ENCODE measurements around a stretch of chr2.

GRCh38 chr2:100871785-100872390 lies 51.9 kb downstream of the NPAS2 start:
- PRO-cap, 3 experiments: no peak in any of the 3 experiments
- RAMPAGE, long total RNA, 4 experiments: no peak in any of the 4 experiments
- RRBS: no CpG with 5 or more reads among the region's 1 CpG

DNA sequence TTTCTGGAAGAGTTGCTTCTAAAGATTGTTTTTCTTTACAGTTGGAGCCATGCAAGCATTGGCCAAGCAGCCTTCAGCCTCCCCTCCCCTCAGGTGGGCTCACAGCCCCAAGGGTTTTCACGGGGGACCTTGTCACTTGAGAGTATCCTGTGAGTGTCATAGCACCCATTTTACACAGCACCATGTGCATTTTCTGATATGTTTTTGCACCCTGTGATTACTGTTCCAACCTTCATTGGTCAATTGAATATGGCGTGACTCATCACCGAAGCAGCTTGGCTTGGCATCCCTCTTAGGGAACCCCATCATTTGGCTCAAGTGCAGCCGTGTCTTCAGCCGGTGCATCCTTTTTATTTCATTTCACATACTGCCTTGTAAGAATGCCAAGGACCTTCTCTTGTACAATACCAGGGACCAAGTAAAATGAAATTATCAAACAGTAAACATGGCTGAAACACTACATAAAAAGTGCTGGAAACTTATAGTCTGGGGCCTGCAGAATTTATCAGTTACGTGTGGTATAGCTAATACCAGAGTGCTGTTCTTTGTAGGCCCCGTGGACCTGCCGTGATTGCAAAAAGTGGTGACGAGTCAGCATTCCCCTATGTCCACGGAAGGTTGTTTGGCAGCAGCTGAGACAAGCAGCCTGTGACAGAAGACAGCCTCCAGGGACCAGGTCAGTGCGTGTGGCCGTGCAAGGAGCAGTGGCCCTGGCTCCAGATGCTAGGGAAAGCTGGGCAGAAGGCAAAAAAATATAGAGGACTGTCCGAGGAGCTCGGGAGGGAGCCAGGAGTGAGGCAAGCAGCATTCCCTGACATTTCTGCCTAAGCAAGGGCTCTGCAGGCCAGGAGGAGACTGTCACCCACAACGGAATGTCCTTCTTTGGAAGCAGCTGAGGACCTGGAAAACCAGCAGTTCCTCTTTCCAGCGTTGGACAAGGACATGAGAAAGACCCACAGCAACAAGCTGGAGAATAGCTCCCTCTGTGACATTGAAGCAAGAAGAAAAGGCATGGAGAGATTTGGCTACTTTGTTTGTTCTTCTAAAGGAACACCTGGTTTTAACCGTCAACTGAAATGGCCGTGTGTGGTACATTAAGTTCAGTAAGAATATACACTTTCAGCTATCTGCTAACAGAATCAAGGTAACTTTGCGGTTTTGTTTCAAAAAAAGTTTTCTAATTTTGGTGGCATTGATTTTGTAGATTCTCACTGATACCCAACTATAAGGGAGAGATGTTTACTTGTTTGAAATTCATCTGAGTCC lies 58.0 kb downstream of the NPAS2 start:
- PRO-cap, 3 experiments: peak in 1 of 3 experiments; most common plus-strand start position 651 of the sequence (in 1)
- RAMPAGE, long total RNA, 4 experiments: no peak in any of the 4 experiments
- RRBS: no CpG with 5 or more reads among the region's 19 CpGs

DNA sequence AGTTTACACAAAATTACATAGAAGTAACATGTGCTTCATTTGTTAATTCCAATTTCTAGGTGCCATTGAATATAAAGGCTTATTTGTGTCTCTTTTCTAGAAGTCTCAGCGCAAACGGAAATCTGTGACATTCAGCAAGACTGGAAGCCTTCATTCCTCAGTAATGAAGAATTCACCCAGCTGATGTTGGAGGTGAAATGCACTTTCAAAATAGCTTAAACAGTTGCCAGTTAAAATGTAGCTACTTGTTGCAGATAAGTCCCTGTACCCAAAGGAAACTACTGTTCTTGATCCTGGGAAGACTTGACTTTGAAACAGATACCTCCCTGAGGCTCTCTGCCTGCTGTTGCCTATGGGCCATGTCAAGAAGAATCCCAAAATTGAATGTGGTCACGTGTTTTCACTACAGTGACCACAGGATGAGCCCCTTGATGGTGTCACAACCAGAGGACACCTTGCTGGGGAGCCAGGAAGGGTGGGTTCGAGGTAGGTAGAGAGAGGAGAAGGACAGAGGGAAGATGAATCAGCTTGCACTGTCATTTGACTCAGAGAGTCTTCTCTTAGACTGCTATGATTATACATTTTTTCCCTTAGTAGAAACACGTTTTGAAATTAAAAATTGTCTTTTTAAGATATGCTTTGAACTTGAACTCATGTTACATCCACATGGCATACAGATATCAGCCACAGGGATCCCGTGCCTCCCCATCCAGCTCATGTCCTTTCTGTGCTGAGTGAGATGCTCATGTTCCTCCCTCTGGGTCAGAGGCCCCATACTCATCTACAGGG lies 69.1 kb upstream of the RPL31 start:
- PRO-cap, 3 experiments: no peak in any of the 3 experiments
- RAMPAGE, long total RNA, 4 experiments: no peak in any of the 4 experiments
- RRBS: no CpG with 5 or more reads among the region's 6 CpGs

DNA sequence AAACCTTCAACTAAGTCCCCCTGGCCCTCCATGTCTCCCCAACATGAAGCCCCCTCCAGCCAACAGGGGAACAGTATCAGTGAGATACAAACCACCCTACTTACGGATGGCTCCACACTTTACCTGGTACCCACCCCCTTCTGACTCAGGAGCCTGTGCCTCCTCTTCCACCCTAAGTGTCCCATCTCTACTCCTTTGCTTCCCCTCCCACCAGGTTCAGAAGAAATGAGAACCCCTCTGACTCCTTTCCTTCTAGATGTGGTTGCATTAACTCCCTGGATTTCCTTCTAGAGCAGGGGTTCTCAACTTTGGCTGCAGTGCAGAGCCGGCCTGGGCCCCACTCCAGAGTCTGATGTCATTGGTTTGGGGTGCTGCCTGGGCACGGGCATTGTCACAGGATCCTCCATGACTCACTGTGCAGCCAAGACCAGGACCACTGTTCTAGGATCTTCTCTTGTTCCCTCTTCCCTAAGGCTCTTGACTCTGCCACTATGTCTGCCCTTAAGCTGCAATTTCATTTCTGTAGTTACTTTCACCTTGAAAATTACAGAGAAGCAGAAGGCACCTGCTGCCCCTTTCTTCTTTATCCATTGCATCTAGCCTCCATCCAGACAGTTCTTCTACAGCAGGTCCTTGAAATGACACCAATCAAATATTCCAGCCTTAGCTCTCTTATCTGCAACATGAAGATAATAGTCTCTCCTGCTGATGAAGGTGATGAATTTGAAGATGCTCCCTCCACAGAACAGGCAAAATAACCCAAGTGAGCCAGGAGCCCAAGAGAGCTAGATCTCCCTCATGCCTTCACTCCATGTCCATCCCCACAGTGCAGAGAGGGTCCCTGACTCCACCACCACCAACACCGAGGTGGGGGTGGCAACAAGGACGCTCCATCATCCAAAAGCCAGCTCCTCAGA lies 31.7 kb downstream of the TBC1D8 start:
- PRO-cap, 3 experiments: no peak in any of the 3 experiments
- RAMPAGE, long total RNA, 4 experiments: no peak in any of the 4 experiments
- RRBS: no CpG with 5 or more reads among the region's 5 CpGs

DNA sequence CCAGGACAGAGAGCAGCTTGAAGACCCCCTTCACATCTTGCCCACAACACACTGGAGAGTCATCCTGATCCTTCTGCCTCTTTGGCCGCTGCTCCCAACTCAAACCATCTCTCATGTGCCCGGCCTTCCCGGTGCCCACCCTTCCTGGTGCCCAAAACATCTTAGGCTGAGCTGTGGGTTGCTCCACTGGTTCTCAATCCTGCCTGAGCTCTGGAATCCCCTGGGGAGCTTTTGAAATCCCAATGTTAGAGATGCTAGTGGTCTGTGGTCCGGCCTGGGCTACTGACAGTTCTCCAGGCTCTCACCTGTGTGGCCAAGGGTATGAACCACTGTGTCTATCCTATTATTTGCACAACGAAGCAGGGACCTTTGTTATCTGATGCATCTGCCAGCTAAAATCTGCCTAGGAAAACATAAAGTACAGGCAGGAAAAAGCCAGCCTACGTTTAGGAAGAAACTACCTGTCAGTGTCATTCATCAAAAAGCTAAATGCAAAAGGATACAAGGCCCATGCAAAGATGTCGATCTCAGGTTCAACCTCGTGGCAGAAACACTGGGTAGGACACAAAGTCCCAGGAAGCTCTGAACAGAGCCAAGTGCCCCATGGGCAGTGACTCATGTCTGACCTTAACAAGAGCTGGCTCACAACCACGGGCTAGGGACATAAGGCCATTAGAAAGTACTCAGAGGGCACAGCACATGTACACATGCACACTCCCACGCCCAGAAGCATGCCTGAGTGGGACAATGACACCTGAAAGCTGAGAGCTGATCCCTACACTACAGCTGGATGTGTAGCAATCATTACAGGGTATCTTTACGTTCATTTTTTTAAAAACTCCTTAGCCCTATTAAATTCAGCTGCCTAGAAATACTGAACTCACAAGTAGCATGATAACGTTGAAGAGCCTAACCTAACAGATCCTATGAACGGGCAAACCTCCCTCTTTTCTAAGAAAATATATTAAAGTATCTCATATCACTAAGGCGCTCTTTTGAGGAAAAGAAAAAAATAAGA lies 30.7 kb downstream of the TBC1D8 start:
- PRO-cap, 3 experiments: peak in 2 of 3 experiments; most common plus-strand start position 672 of the sequence (in 2)
- RAMPAGE, long total RNA, 4 experiments: no peak in any of the 4 experiments
- RRBS: no CpG with 5 or more reads among the region's 14 CpGs

- PRO-cap, 3 experiments: peak in 1 of 3 experiments; most common minus-strand start chr2:101306584 (in 1)
- RAMPAGE, long total RNA, 4 experiments: no peak in any of the 4 experiments
- RRBS: no CpG with 5 or more reads among the region's 9 CpGs
These were observed 2.0 kb downstream of the RNF149 start for GRCh38 chr2:101306287-101307162.

DNA sequence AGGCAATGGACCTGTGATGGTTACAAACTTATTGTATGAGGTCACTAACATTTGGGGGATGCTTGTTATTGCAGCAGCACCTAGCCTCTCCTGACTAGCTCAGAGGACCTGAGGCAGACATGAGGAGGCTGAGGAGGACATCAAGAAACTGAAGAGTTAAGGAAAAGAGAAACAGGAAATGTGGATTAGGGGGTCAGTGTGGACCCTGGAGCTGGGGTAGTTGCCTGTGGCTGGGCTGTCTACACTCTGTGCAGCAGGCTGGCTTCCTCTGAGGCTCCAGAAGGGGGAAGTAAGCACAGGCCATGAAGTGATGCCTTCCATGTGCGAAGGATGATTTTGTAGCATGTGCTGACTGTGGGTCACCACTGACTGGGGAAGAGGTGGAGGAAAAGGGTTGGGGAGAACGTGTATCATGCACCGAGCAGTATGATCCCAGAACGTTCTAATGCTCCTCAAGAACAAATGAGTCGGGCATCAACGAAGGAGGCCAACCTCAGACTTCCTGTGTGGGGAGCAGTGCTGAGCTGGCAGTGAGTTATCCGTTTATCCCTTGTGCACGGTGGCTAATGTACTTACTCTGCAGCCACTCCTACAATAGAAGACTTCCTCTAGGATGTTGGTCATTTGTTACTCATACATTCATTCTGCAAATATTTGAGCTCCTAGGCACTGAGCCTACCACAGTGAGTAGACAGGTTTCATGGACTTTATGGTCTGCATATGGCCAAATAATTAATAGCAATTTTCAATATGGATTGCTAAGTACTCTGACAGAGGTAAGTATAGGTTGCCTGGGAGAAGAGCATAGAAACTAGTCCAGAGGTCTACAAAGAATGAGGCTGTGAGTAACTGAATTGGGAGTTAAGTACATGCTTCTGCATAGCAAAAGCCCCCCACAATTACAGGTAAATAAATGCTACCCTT lies 42.3 kb upstream of the RFX8 start:
- PRO-cap, 3 experiments: no peak in any of the 3 experiments
- RAMPAGE, long total RNA, 4 experiments: no peak in any of the 4 experiments
- RRBS: no CpG with 5 or more reads among the region's 8 CpGs

GRCh38 chr2:101697121-101697293 lies 500 bp upstream of the MAP4K4 start:
- PRO-cap, 3 experiments: peak in 2 of 3 experiments; most common minus-strand start chr2:101697249 (in 1)
- RAMPAGE, long total RNA, 4 experiments: no peak in any of the 4 experiments
- RRBS: no CpG with 5 or more reads among the region's 16 CpGs

GRCh38 chr2:101706781-101707249 lies 9.3 kb downstream of the MAP4K4 start:
- PRO-cap, 3 experiments: no peak in any of the 3 experiments
- RAMPAGE, long total RNA, 4 experiments: no peak in any of the 4 experiments
- RRBS: no CpG with 5 or more reads among the region's 1 CpG

GRCh38 chr2:101802269-101802841 lies 104.8 kb downstream of the MAP4K4 start:
- PRO-cap, 3 experiments: no peak in any of the 3 experiments
- RAMPAGE, long total RNA, 4 experiments: no peak in any of the 4 experiments
- RRBS: no CpG with 5 or more reads among the region's 7 CpGs

DNA sequence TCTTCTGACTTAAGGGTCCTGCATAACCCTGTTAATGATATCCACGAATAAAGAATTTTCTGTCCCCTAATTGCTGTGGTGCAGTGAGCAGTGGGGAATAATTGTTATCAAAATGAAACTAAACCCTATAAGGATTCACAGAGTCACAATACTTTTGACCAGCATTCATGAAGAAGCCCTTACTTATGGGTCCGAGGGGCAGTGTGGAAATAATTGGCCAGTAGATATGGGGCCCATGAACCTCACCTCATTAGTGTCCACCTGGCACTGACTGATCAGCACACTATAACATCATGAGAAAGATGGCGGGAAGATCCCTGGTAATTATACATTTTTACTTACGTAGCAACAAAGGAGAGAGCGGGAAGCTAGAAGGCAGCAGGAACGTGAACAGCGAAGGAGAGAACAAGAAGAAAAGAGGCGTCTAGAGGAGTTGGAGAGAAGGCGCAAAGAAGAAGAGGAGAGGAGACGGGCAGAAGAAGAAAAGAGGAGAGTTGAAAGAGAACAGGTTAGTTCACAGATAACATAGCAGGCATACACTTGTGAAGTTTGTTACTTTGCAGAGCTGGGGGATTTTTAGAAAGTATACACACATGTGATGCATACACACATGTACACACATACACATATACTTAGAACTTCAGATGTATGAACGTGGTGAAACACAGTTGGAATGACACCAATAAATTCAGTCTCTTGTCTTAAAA lies 136.0 kb upstream of the IL1R2 start:
- PRO-cap, 3 experiments: no peak in any of the 3 experiments
- RAMPAGE, long total RNA, 4 experiments: no peak in any of the 4 experiments
- RRBS: no CpG with 5 or more reads among the region's 11 CpGs

- PRO-cap, 3 experiments: no peak in any of the 3 experiments
- RAMPAGE, long total RNA, 4 experiments: no peak in any of the 4 experiments
- RRBS: no CpG with 5 or more reads among the region's 4 CpGs
These were observed 125.5 kb upstream of the IL1R2 start for GRCh38 chr2:101866205-101866655.

DNA sequence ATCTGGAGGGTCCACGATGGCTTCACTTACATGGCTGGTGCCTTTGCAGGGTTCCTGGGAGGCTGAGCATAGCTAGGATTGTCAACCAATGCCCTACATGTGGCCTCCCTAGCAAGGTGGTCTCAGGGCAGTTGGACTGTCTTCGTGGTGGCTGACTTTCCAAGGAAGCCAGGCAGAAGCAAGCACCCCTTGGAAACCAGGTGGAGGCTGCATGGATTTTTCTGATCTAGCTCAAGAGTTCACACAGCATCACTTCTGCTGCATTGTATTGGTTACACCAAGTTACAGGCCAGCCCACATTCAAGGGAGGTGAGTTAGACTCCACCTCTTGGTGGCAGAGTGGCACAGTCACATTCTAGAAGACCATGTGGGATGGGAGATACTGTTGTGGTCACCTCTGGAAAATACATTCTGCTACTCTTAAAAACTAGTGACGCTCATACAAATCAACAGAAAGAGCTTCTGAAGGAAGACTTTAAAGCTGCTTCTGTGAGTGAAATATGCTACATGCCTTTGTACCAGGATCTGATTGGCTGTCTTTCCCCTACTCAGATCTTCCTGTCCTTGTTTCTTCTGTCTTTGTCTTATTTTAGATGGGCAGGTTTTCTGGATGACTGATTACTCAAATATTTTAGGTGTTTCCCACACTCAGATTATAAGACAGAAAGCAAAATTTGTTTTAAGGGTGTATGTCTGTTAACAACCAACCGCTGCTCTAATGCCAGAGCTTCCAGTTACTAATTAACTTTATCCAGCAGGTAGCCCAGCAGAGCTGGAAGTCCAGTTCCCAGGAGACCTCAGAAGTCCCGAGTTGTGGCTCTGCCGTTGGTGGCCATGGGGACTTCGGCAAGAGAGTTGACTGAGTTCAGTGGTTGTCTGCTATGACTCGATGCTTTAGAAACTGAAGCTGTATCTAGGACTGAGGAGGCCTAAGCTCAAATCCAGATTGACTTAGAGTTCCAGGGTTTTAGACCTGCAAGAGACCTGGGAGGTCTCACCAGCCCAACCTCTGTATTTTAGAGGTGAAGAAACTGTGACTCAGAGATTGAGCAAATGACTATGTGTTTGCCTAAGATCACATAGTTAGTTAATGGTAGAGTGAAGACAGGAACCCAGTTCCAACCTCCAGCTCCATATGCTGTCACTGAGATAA lies 7.2 kb downstream of the IL1R2 start:
- PRO-cap, 3 experiments: no peak in any of the 3 experiments
- RAMPAGE, long total RNA, 4 experiments: no peak in any of the 4 experiments
- RRBS: no CpG with 5 or more reads among the region's 8 CpGs

- PRO-cap, 3 experiments: peak in 1 of 3 experiments; most common minus-strand start chr2:102049947 (in 1)
- RAMPAGE, long total RNA, 4 experiments: no peak in any of the 4 experiments
- RRBS: 70% methylated on average over 2 of the region's 10 CpGs
These were observed 58.1 kb downstream of the IL1R2 start for GRCh38 chr2:102049623-102050541.

- PRO-cap, 3 experiments: no peak in any of the 3 experiments
- RAMPAGE, long total RNA, 4 experiments: no peak in any of the 4 experiments
- RRBS: no CpG with 5 or more reads among the region's 10 CpGs
These were observed 69.5 kb downstream of the IL1R2 start for GRCh38 chr2:102061122-102061849.

DNA sequence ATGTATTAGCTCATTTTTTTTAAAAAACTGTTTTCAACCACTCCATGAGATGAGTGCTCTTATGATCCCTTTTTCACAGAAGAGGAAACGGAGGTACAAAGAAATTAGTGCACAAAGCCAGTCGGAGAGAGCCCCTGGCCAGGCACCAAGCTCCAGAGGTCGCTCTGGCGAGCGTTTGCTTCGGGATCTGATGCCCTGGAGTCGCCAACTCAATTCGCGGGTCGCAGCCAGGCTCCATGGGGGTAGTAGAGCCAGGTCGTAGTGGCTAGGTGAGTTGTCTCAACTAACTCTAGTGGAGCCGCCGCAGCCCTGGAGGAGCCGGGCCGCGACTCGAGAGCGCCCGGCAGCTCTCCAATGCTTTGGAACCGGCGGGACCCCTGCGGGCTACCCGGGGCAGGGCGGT lies 358 bp upstream of the IL1R1 start:
- PRO-cap, 3 experiments: peak in 2 of 3 experiments; most common plus-strand start position 114 of the sequence (in 2); most common minus-strand start position 189 of the sequence (in 1)
- RAMPAGE, long total RNA, 4 experiments: no peak in any of the 4 experiments
- RRBS: 4% methylated on average over 2 of the region's 24 CpGs

DNA sequence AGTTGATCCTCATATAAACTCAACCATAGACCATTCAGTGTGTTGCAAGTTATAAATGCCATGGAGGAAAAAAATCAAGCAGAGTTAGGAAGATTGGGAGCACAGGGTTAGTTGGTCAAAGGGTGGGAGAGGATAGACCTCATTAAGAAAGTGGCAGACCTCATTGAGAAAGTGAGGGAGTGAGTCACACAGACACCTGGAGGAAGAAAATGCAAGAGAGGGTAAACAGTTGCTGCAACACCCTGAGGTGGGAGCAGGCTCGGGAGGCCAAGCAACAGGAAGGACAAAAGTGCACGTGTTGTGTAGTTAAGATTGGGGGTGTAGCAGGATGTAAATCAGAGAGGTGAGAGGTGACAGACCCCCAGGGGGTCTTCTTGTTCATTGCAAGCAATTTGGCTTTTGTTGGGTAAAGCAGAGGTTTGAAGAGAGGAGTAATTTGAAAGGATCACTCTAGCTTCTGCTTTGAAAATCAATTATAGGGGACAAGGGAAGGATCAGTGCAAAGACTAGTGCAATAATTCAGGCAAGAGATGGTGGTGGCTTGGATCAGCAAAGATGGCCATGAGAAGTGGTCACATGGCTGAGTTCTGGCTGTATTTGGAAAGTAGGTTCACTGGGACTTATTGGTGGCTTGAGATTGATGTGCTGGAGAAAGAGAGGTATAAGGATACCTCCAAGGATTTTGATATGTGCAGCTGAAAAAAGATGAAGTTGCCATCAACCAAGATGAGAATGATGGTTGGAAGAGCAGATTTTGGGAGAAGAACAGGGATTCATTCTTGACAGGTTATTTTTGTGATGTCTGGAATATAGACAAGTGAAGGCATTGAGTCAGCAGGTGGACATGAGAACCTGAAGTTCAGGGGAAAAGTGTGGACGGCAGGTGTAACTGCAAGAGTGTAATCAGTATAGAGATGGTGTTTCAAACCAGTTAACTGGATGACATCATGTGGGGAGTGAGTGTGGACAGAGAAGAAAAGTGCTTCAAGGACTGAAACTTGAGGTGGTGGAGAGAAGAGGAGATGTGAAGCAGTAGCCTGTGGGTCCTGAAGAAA lies 6.7 kb downstream of the IL1RL1 start:
- PRO-cap, 3 experiments: no peak in any of the 3 experiments
- RAMPAGE, long total RNA, 4 experiments: no peak in any of the 4 experiments
- RRBS: no CpG with 5 or more reads among the region's 3 CpGs

- PRO-cap, 3 experiments: no peak in any of the 3 experiments
- RAMPAGE, long total RNA, 4 experiments: no peak in any of the 4 experiments
- RRBS: no CpG with 5 or more reads among the region's 3 CpGs
These were observed 32.0 kb downstream of the IL18R1 start for GRCh38 chr2:102387413-102388124.

DNA sequence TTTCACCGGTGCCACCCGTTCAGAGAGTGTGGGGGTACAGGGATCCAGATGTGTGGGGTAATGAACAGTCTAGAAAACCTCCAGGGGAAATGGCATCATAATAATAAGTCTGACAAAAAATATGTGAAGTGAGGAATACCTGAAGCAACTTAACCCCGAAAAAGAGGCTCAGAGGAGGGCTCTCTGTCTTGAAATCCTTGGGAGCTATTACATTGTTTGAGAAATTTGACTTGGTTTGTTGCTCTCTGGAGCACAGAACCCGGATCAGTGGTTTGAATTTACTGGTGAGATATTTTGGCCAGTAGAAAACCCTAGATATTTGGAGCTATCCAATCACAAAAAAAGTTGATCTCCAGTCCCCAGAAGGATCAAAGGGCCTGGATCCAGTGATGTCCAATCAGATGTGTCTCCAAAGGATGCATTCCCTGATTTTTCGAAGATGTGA lies 20.7 kb downstream of the IL18RAP start:
- PRO-cap, 3 experiments: no peak in any of the 3 experiments
- RAMPAGE, long total RNA, 4 experiments: no peak in any of the 4 experiments
- RRBS: no CpG with 5 or more reads among the region's 5 CpGs

- PRO-cap, 3 experiments: no peak in any of the 3 experiments
- RAMPAGE, long total RNA, 4 experiments: no peak in any of the 4 experiments
- RRBS: no CpG with 5 or more reads among the region's 2 CpGs
These were observed 3.4 kb downstream of the SLC9A2 start for GRCh38 chr2:102622739-102623100.